Umbilical cord (tissue), 2 donors: ENCODE data around the gene NUP210.

DNA sequence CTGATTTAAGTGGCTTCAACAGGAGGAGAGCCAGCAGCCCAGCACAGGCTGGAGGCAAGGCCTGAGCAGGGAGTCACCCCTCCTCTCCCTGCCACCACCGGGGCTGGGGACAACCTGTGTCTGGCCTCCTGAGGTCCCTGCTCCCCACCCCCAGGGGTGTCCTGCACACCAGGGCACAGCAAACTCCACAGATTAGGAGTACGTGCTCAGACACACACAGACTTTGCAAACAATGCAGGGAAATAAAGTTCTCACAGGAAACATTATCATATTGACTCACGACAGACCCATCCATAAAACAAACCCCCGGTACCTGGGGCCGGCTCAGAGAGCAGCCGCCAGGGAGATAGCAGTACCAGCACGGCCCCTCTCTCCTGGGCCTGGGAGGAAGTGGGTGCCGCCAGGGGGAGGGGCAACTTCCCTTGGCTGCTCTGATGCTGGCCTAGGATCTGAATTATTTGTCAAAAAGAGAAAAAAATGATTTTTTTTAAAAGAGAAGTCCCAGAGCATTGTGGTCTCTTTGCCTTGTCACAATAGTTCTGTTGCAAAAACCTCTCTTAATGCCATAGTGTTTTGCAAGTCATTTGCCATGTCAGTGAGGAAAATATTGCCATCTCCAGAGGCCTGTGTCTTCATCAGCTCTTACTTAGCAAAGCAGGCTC is 21.9 kb upstream of the TSEN2 start:
- RAMPAGE, long total RNA: no peak

DNA sequence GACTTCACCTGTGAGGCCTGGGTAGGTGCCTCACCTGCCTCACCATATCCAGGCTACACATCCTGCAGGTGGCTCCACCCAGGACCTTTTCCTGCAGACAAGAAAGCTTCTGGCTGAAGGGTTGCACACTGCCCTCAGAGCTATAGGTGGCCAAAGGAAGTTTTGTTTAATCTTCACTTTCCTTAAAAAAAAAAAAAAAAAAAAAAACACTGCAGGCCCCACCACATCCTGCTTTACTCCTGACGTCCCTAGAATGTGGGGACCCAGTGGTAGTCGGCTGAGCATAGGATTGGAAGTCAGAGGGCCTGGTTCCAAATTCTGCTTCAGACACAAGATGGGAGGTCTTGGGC is 2.8 kb downstream of the MKRN2OS start:
- RAMPAGE, long total RNA: no peak

GRCh38 chr3:12560415-12561361 is 3.8 kb downstream of the MKRN2 start:
- RAMPAGE, long total RNA: no peak

DNA sequence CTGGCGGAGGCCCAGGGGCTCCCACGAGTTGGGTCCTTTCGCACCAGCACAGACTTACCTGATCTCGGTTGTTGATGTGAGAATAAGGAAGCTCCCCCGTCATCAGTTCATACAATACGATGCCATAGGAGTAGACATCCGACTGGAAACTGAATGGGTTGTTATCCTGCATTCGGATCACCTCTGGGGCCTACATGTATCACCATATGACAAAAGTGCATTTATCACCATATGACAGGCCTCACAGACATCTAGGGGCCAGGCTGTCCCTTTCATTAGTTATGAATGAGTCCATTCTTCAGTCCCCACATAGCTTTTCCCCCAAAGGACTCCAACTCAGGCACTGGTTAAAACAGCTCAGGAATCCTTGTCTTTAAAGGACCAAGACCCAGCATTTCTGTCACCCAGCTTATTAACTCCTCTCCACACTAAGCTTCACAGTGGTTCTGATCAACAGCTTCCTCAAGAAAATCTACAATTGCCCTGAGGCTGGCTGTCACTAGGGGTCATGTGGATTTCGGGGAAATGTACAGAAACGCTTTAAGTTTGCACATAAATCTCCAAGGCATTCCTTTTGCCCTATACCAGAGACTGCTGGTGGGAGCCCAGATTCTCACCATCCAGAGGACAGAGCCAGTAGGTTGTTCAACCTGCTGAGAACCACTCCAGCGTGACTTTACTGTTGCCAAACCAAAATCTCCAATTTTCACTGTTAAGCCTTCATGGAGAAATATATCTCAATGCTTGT is 28.4 kb downstream of the MKRN2 start:
- RAMPAGE, long total RNA: no peak

- RAMPAGE, long total RNA: no peak
Measured at GRCh38 chr3:12664409-12664660, 418 bp upstream of the RAF1 start.

- RAMPAGE, long total RNA: no peak
Measured at GRCh38 chr3:12676345-12676572, 12.3 kb upstream of the RAF1 start.

GRCh38 chr3:12681742-12682237 is 17.9 kb upstream of the RAF1 start:
- RAMPAGE, long total RNA: no peak

- RAMPAGE, long total RNA: no peak
Measured at GRCh38 chr3:12796895-12797783, 659 bp downstream of the CAND2 start.

DNA sequence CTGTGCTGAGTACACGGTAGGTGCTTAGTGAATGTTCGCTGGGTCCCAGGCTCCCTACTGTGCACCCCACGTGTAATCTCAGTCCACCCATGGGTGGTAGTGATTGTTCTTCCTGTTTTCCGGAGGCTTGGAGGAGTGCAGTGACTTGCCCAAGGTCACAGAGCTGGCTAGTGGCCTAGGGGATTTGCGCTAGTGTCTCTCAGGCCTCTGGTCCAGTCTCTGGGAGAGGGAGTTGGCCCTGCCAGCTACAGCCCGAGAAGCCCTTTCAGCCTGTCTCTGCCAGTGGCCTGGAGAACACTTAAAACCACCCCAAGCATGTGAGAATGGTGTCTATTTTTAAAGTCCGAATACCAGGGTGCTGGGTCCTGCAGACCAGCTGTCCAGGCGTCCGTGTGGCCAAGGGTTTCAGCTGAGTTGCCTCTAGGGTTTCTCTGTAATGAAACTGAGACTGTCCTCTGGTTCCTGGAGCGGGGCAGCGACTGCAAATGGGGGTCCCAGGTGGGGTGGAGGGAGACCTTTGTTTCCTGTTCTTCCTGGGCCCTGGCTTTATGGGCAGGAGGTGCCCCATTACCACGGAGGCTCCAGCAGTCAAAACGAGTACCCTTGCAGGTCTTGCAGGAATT is 2.1 kb downstream of the CAND2 start:
- RAMPAGE, long total RNA: no peak

- RAMPAGE, long total RNA: no peak
Measured at GRCh38 chr3:12868381-12868912, 27.1 kb upstream of the RPL32 start.

GRCh38 chr3:12906176-12906457 is 64.8 kb upstream of the RPL32 start:
- RAMPAGE, long total RNA: no peak

- RAMPAGE, long total RNA: no peak
Measured at GRCh38 chr3:12923497-12923982, 82.2 kb upstream of the RPL32 start.

DNA sequence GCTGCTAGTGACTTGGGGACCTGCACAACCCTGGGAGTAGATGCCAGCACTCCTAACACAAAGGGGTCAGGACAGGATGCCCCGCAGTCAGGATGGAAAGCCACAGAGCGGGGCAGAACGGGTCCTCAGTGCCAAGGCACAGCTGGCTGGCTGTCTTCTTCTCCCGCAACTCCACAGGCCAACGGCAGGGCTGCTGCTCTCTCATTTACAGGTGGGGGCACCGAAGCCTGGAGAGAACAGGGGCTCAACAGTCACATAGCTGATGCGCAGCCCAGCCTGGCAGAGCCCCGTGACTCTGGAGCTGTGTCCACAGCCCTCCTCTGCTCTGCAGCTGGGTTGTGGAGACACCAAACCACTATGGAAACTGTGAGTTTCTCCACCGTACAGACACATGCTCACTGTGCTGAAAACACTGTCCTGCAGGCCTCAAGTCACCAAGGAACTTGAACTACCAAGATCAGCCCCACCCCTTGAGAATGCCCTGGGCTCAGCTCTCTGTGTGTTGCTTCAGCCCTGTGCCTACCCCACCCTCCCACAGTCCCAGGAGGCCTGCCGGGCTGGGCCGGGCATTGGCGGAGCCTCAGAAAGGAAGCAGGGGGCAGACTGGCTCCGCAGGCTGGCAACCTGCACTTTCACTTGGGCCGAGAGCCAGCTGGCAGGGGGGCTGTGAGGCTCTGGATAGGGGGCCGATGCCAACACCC is 113.6 kb upstream of the RPL32 start:
- RAMPAGE, long total RNA: no peak

DNA sequence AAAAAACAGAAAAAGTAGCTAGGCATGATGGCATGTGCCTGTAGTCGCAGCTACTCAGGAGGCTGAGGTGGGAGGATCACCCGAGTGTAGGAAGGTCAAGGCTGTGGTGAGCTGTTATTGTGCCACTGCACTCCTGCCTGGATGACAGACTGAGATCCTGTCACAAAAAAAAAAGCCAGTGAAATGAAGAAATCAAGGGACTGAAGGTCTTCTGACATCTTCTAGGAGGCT is 101.2 kb downstream of the IQSEC1 start:
- RAMPAGE, long total RNA: no peak

GRCh38 chr3:12991655-12992320 is 81.4 kb downstream of the IQSEC1 start:
- RAMPAGE, long total RNA: no peak

DNA sequence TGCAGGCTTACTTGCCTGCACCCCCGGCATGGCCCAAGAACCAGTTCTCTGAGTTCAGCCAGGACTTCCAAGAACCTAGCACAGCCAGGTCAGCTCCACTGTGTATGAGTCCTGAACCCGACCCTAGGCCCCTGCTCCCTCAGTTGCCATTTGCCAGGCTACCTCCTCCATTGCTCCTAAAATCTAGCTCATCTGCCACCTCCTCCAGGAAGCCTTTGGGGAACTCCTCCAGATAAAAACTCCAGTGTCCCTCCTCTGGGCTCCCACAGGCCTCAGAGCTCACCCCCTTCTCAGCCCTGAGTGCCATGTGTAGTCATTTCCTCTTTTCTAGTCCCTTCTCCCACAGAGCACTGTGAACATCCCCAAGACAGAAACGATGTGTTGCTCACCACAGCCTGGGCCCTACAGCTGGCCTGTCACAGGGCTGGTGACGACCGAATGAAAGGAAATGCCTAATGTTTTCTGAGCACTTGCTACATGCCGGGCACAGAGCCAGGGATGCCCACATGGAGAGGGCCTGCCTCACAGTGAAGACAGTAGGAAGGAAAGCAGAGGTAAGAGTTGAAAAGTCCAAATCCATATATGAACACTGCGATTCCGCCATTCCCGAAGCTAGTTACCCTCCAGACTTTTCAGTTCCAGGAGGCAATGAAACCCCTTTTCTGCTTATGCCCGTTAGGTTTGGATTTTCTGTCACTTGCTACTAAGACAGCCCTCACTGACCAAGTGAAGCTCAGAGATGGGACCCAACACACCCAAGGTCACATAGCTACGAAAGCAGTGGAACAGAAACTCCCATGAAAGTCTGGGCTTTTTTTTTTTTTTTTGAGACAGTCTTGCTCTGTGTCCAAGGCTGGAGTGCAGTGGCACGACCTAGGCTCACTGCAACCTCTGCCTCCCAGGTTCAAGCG is 60.8 kb downstream of the IQSEC1 start:
- RAMPAGE, long total RNA: no peak

DNA sequence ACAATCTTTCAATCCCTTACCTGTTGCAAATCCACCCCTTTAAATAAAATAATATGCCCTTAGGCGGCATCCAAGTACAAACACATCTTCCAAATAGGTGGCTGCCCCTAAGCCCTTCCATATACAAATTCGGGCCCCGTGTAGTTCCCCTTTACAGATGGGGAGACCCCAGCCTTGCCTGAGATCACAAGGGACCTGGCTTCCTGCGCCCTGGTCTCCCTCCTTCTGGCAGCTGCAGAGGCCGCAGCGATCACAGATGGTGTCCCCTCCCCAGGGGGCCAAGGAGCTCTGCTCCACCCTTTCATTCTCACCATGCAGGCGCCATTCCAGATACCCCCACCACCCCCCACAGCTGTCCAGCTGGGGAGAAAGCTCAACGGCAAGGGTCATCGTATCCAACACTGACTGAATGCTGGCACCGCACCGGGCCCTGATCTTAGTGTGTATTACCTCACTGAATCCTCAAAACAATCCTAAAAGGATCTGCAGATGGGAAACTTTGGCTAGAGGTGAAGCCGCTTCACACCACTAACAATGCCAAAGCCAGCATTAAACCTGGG is 52.1 kb downstream of the IQSEC1 start:
- RAMPAGE, long total RNA: no peak

GRCh38 chr3:13420194-13420556 is at the start of gene NUP210:
Gene NUP210, minus strand, starts transcription at chr3:13420322.
- RAMPAGE, long total RNA: no peak

DNA sequence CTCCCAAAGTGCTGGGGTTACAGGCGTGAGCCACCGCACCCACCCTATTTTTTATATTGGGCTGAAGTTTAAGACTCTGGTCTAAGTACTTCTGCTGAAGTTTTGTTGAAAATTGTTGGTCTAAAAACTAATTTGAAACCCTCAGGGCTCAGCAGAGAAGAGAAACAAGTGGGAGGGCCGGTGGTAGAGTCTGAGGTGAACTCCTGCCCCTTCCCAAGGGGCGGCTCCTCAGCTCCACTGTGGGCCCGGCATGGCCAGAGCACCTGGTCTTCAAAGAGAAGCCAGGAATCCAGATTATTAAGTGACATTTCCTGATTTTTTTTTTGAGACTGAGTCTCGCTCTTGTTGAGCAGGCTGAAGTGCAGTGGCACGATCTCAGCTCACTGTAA is 4.1 kb downstream of the HDAC11 start:
- RAMPAGE, long total RNA: no peak

- RAMPAGE, long total RNA: no peak
Measured at GRCh38 chr3:13570420-13571501, 21.8 kb downstream of the FBLN2 start.